CMK (cell line): ENCODE measurements around the genes CENPC, CSN2 and HTN1.

GRCh38 chr4:61203009-61203758 is 3.1 kb downstream of the ADGRL3 start:
- RRBS: no CpG with 5 or more reads among the region's 22 CpGs

GRCh38 chr4:65176549-65176952 is 493.7 kb downstream of the EPHA5 start:
- RRBS: no CpG with 5 or more reads among the region's 19 CpGs

DNA sequence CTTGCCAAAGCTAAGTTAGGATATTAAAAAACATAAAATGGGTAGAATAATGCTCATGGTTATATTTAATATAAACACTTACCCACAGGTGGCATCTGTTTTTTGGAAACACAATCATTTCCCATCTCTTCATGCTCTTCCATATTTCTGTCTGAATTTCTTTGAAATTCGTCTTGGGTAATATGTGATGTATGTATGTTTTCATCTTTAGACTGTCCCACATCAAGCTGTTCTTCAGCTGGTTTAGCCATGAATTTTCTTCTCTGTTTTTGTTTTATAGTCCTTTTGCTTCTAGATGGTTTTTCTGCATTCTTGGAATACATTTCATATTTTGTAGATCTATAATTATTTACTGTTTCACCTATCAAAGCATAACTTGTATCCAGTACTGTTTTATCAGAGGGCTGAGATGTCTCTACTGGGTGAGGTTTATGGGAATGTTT is 31.3 kb downstream of the CENPC start:
- RRBS: no CpG with 5 or more reads among the region's 1 CpG

DNA sequence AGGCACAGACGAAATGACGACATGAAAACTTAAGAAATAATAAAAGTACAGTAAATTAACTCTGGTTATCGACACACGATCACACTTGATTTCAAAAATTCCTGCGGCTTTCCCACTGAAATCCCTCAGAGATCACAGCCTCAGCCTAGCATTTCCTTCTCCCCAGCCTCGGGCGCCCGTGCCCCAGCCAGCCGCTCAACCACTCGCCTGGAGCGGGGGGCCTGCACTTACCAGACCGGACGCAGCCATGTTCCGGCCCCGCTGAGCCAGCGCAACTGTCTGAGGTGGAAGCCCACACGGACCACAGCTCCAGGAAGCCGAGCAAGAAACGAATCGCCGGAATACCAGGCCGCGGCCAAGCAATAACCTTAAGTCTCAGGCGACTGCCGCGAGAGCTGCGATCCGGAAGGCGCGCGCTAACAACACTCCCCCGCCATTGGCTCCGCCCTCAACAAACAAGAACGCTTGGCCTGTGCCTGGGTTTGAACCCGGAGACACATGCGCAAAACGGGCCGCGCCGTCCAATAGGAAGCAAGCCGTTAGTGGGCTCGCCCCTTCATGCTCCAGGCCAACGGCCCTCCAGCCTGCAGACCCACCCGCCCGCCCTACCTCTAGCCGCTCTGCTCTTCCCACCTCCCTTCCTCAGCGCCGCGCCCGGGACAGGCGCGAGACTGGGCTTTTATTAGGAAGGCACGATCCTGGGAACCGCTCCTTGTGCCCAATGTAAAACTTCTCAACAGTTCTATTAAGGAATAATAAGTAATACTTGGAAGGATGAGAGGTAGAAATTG is at the start of gene CENPC:
TSS of gene CENPC (minus strand) at position 397 of the 791 bp plus-strand sequence.
- RRBS: 1% methylated on average over 14 of the region's 54 CpGs

DNA sequence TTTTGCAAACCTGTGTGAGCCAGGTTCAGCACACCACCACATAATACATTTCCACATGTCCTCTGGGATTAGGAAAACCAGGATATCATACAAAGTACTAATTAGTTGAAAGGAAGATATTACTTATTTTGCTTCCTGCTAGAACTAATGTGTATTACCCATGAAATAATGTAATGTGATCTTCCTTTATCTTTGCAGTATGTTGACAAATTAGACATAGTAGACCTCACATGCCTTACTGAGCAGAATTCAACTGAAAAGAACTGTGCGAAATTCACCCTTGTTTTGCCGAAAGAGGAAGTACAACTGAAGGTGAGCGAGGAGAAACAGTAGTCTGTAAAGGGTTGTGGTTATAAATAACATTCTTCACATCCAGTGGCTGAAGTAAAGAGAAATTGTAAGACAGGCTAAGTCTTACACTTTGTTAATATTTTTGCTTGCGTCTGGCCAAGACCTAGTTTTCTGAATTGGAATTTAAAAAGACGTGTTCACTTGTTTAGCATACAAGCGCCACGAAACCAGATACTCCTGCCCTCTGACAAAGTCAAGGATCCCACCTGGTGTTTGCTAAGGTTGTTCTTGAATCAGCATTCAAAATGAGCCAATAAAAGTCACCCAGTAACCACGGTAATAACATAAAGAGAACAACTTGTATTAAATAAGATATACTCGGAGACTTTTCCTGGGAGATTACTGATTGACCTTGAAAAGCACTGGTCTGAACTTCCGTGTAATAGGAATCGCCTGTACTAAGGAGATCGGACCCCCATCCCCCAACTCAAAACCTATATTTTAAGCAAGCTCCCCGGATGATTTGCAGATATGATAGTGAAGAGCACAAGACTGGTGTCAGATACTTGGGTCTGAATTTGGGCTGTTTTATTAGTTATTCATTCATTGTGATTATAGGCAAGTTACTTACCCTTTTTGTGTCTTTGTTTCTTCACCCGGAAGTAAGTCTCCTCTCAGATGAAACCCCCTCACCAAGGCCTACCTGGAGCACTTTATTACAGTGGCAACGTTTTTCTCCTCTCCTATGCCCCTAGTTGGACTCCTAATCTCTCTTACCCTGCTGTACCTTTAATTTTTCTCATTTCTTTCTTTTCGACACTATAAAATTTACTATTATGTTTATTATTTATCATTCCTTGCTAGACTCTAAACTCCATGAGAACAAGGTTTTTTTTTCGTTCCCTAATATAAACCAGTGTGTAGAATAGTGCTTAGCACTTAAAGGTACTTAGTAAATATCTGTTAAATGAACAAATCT is 17.1 kb downstream of the STAP1 start:
- RRBS: 25% methylated on average over 1 of the region's 17 CpGs

DNA sequence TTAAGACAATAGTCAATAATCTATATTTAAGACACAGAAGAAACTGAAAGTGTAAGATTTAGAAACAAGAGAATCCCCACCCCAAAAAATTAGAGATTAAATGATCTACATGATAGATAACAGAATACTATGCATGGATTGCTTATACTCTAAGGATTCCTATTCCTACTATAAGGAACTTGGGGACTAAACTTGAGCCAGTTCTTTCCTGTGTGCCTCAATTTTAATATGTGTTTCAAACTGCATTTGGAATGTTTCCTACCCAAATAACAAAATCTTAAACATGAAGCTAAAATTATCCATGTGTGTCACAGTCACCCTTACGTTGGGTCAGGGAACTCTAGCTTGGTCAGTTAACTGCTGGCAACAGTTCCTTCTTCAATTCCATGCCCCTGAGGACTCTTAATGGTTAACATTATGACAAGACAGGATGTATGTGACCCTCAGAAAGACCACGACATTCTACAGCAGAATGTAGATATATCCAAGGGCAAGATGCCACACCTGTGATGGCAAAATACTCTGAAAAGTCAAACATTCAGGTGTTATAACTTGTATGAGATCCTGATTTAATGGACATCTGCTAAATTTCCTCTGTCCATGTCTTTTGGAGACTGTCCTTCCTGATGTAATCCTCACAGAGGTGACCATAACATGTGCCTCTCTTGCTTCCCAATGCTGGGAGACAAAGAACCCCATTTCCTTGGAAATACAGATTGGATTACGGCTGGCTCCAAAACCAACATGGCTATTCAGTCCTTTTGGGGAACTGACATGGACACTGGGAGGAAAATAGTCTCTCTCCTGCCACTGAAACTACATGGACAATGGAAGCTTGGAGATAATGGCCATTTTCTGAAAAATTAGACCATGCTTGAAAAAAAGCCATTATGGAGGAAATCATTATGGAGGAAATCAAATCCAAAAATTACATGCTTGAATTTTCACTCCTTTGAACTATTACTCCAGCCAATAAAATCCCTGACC is 39.2 kb downstream of the YTHDC1 start:
- RRBS: no CpG with 5 or more reads among the region's 3 CpGs

DNA sequence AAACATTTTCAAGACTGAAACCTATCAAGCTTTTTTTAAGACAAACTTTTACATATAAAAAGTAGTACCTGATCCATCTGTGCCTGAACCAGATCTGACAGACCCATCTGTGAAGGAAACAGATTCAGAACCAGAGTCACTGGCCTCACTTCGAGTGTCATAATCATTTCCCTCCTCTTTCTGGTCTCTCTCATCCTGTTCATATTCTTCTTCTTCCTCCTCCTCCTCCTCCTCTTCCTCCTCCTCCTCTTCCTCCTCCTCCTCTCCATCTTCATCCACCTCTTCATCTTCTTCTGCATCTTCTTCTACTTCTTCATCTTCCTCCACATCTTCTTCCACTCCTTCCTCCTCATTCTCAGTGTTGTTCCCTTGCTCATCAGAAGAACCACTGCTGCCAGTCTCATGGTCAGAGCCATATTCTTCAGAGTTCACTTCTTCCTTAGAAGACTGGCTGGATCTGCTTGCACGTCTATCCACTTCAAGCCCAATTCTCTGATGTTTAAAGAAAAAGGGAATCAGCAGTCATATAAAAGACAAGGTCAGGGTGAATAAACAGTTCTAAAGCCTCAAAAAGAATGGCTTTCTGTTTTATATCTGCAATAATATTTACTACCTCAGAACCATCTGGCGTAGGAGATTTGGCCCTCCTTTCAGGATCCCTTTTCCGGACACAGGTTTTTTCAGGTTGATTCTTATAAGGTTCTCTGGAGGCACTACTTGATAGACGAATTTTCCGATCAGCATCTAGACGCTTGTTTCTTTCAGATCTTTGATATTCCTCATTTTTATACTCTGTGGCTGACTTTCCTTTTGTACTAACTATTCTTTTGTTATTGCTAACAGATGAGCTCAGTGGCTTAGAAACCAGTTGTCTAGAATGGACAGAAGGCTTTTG is 12.7 kb downstream of the YTHDC1 start:
- RRBS: no CpG with 5 or more reads among the region's 7 CpGs

DNA sequence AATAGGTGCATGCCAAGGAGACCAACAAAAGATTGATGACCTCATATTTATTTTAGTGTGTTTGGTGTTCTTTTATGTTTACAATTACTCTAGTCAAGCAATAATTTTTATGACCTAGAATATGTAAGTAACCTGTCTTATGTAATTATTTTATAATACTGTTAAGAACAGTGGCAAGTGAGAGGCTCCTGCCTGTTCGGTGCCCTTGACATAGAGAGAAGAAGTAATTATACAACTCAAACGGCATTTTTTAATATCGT is 232 bp upstream of the UGT2B15 start:
- RRBS: no CpG with 5 or more reads among the region's 3 CpGs

GRCh38 chr4:68732930-68733540 is 62.6 kb upstream of the UGT2B15 start:
- RRBS: no CpG with 5 or more reads among the region's 4 CpGs

DNA sequence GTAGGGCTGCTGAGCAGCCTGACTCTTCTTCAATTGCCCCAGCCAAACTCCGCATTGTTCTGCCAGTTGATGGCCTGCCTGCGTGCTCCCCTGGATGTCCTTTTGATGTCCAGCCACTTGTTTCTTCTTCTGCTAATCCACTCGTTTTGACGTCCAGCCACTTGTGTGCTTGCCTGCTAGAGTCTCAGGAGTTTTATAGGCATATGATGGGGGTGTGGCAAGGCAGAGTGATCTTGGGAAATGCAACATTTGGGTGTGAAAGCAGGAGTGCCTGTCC is 65.1 kb downstream of the UGT2B10 start:
- RRBS: no CpG with 5 or more reads among the region's 4 CpGs

- RRBS: no CpG with 5 or more reads among the region's 11 CpGs
Measured at GRCh38 chr4:69051023-69051682, 45.1 kb upstream of the UGT2B7 start.

DNA sequence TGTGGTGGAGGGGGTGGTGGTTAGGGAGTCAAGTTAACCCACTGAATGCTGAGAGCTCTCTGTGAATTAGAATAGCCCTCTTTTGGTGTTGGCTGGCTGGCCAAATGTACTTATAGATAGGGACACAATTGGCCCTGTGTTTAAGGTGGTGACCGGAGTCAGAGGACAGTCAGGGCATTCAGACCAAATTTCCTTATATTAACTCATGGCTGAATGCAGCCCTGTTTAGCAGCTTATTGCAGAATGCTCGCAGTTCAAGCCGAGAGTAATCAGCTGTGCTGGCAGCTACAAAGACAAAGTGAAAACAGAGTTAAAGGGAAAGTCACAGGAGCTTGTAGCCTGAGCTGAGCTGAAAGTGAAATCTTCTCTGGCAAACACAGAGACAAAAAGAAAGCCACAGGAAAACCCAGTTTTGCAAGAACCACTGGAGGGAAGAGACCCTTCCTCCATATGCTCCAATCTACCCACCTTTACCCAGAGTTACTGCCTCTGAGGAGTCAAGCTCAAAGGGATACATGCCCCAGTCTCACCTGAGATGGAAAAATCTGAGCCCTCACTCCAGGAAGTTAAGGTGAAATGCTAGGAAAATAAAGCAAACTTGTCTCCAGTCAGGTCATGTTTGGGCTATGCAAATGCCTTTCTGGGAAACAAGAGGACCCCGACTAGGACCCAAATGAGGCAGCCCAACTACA is 38.3 kb upstream of the UGT2B7 start:
- RRBS: no CpG with 5 or more reads among the region's 4 CpGs

DNA sequence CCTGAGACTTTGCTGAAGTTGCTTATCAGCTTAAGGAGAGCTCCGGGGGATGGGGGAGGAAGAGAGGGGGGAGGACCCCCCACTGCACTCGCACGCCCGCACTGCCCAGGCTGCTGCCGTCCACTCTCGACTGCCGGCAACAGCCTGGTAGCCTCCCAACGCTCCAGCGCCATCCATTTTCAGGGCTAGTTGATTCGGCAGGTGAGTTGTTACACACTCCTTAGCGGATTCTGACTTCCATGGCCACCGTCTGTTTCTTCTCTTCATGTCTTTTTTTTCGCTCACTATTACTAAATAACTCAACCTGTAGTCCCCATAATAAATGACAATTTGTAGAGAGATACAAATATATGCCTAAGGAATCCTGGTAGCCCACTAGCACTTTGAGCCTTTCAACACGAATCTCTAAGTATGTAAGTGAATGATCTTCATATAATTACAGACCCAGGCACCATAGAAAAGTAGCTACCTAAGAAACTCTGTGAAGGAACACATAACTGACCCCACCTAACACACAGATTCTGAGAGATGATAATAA is 64.9 kb downstream of the UGT2B4 start:
- RRBS: 98% methylated on average over 4 of the region's 14 CpGs

DNA sequence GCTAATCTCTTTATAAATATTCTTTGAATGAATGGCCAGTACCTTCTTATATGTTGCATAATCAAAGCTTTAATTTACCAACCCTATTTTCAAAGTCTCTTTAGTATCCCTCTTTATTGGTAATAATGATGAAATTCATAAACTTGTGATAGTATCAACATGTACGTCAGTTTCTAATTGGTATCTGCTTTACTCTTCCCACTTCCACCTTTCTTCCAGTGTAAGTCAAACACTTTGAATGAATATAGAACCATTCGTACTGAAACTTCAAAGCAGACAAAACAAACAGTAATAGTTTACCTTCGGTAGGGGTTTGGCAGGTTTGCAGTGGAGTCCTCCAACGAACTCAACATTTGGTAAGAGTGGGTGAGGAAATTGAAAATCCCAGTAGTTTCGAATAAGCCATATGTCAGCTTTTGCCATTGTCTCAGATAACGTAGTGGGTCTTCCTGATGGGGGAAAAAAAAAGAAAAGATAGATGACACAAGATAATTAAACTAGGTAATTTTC is 2.3 kb downstream of the UGT2B4 start:
- RRBS: no CpG with 5 or more reads among the region's 6 CpGs

- RRBS: no CpG with 5 or more reads among the region's 1 CpG
Measured at GRCh38 chr4:69591308-69591799, 48.1 kb downstream of the UGT2A2 start.

GRCh38 chr4:69759001-69759911 is 1.2 kb downstream of the SULT1B1 start:
- RRBS: no CpG with 5 or more reads among the region's 6 CpGs

GRCh38 chr4:69858548-69859800 is 971 bp downstream of the SULT1E1 start:
- RRBS: no CpG with 5 or more reads among the region's 3 CpGs

DNA sequence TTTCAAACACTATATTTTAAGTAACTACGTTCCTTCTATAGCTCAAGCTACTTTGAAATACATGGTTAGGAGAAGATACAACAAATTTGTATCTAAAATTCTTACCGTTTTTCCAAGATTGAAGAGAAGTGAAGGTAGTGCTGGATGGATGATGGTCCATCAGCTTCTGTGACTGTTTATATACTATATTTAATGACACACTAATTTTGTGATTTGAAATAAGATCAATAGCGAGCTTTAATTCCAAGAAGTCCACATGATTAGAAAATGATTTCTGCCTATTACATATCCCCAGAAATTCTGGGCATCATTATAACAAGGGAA is at the start of gene CSN2:
TSS of gene CSN2 (minus strand) at position 153 of the 324 bp plus-strand sequence.
- RRBS: no CpG with 5 or more reads among the region's 3 CpGs

- RRBS: no CpG with 5 or more reads among the region's 2 CpGs
Measured at GRCh38 chr4:70050389-70050699, at the start of gene HTN1. Gene HTN1, plus strand, starts transcription at chr4:70050438.

DNA sequence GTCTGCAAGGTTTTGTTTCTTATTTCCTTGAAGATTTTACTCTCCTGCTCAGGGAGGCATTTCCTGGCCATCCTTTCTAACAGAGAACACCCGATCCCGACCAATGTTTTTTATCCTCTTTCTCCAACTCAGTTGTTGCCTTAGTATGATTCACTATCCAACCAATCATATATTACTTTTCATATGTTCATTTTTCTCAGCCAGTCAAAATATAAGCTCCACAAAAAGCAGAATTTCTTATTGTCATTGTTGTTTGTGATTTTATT is 38.8 kb upstream of the PRR27 start:
- RRBS: no CpG with 5 or more reads among the region's 2 CpGs